Placental pericyte (primary cell): ENCODE measurements around a stretch of chr1.

GRCh38 chr1:202129780-202130121 is 7.0 kb downstream of the GPR37L1 start:
- CAGE, long polyA plus RNA: no peak

GRCh38 chr1:202137771-202138762 is 6.5 kb downstream of the ARL8A start:
- CAGE, long polyA plus RNA: no peak

DNA sequence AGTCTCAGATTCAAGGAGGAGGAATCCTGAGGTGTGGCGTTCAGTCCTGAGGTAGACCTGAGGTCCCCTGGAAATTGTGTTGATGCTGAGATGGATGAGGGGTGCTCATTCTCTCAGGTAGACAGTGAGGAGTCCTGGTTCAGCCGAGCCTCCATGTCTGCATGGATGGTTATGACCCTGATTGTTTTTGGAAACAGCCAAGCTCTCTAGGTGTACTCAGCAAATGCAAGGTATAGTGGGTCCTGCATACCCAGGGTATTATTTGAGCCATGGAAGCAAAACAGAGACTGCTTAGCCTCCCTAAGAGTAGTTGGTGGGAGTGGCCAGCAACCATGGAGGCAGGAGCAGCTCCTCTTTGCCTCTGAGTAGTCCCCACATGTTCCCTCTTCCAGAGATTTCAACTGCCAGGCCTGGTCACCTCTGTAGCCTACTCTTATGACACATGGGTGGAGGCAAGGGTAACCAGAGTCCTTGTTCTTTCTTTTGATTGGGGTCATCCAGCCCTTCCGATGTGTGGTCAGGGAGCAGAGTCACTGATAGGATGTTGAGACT is 3.0 kb upstream of the ARL8A start:
- CAGE, long polyA plus RNA: no peak

DNA sequence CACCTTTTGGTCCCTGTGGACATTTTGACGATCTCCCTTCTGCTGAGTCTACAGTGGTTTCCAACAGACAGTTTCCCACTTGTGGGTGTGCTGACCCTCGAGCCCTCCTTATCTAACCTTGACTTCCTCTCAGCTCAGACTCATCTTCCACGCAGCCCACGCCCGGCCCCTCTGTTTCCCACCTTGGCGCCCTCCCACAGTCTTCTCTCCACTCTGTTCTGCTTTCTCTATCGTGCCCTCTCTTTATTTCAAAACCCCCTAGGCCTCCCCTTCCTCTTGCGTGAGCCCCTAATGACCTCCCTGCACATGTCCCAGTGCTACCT is 6.1 kb upstream of the ARL8A start:
- CAGE, long polyA plus RNA: no peak

GRCh38 chr1:202161853-202162679 is 1.7 kb upstream of the PTPN7 start:
- CAGE, long polyA plus RNA: no peak

DNA sequence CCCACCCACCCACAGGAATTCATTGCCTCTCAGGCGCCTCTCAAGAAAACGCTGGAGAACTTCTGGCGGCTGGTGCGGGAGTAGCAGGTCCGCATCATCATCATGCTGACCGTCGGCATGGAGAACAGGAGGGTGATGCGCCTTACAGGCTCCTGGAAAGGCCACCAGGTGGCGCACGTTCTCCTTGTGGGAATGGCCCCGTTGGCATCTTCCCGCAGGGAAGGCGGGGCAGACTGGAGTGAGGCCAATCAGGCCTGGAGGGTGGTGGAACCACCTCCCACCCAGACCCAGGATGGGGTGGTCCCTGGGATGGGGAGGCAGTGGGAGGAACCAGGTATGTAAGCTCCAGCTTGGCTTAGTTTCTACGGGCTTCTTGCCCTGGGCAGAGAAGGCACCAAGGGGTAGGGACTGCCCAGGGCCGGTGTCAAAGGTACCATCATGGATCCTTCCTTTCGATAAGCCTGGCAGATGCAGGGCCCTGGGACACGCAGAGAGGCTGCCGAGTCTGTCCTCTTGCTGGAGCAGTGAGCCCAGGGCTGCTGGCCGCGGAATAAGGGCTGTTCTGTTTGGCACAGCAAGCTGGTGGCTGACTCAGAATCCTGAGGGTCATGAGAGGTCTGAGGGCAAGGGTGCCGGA is 8.8 kb upstream of the LGR6 start:
- CAGE, long polyA plus RNA: no peak

- CAGE, long polyA plus RNA: no peak
Observed at GRCh38 chr1:202471871-202472443, 123.5 kb downstream of the PPP1R12B start.

GRCh38 chr1:202509108-202509625 is 160.7 kb downstream of the PPP1R12B start:
- CAGE, long polyA plus RNA: no peak

DNA sequence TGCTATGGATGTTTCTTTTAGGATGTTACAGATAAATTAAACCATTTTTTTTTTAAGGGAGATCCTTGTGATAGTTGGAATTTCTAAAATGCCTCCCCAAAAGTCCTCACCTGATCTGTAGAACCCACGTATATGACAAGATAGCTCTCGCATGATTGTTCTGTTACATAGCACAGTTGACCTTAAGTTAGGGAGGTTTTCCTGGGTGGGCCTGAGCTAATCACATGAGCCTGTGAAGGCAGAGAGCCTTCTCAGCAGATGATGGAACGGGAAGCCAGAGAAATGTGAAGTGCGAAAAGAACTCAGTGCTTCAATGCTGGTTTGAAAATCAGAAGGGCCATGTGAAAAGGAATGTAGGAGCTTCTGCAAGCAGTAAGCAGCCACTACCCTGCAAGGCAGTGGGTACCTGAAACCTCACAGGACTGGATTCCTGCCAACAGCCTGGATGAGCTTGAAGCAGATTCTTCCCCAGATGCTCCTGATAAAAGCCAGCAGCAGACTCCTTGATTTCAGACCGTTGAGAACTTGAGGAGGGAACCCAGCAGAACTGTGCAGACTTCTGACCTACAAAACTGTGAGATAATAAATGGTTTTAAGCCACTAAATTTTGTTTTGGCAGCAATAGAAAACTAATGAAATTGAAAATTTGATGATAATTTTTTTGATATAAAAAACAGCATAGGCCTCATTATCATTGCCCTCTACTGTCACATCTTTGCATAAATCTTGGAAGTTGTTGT is 158.6 kb downstream of the SYT2 start:
- CAGE, long polyA plus RNA: no peak

DNA sequence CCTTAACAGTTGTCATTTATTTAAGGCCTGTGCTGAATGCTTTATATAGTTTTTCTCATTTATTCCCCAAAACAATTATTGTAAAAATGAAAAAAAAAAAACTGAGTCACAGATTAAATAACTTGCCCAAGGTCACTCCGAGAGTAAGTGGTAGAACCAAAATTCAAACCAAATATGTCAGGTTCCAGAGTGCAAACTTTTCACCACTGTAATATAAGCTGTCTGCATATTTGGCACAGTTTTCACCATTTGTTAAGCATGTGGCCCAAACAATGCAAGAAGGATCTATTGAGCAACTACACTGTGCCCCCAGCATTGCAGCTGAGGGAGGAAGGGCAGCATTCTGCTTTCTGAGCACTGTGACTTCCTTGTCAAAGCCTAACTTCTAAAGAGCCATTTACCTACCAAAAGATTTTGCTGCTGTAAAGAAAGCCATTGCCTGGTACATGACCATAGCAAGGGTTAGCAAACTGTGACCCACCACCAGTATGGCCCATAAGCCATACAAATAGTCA is 133.5 kb downstream of the SYT2 start:
- CAGE, long polyA plus RNA: no peak

DNA sequence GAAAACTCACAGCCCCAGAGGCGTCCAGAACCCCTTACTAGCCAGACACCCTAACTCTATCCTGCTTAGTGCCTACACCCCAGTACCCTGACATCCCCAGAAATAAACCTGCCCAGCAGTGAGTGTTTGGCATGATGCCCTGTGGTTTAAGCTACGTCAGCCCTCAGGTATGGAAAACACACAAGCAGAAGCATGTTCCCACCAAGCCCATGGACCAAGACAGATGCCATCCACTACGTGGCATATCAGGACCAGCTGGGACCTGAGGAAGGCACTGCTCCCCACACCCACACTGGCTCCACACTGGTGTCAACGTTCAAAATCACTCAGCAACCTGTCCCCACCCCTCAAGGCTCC is 116.4 kb downstream of the SYT2 start:
- CAGE, long polyA plus RNA: no peak

GRCh38 chr1:202805400-202806144 is 2.6 kb downstream of the KDM5B start:
- CAGE, long polyA plus RNA: no peak

GRCh38 chr1:202940835-202941881 is 14.1 kb upstream of the KLHL12 start:
- CAGE, long polyA plus RNA: no peak

DNA sequence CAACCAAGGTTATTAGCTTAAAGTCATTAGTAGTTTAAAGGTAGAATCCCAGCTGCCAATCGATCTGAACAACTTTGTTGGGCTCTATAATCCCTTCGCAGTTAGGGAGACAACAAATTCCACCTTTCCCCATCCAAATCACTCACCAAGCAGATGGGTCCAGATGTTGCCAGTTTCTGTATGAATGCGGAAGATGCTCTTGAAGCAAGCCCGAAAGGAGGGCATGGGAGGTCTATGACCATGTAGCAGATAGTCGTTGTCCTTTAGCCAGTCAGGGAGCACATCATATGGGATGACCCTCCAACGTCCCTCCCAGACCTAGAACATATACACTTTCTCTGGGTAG is 11.8 kb downstream of the ADIPOR1 start:
- CAGE, long polyA plus RNA: no peak

DNA sequence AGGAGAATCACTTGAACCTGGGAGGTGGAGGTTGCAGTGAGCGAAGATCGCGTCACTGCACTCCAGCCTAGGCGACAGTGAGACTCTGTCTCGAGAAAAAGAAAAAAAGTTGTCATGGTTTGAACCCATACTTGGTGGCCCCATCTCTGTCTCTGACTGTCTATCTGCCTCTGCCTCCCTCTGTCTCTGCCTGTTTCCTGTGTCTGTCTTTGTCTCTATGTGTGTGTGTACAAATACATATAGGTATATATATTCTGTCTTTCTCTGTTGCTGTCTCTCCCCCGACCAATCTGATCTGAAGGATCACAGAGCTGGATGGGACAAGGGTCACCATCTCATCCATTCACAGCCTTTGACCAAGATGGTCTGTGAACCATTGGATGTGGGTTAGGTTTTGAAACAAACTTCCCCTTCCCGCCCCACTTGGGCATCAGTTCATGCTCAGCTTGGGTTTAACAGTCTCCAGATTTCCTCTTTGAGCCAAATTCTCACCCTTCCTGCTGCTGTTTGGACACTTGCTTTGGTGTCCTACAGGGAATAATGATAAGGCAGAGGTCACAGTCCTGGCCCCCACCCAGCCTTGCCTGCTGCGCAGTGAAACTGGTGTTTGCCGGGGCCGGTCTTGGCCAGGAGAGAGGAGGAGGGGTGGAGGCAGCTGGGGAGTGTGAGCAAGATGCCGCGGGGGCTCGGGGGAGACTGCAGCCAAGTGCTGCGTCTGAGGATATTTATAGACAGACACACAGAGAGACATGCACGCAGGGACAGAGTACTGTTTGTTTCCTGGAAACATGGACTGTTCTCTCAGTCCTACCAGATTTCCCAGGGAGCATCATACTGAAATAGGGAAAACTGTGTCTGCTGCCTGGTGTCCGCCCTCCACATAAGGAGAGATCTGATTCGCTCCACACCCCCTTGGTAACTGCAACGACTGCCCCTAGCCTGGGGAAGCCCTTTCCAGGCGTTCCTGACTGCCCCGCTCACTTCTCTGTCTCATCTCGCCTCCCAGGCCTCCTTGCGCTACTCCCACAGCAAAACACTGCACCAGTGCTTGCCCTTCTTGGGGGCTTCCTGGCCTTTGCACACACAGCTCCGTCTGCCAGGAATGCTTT is 27.0 kb upstream of the BTG2 start:
- CAGE, long polyA plus RNA: no peak

DNA sequence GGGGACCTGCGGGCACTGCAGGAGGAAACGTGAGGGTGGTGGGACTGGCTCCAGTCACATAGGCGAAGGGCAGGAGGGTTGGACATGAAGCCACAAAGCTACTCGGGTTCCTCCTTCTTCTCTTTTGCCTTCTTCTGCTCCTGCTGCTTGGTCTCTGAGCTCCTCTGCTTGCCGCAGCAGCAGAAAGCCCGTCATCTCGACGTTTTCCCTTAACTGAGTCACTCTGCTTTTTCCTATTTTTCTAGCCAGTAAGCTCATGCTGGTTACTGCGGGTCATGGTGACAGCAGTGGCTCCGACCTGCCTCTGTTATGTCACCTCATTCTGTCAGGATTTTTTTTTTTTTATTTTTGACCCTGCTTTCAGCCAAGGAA is 2.5 kb upstream of the FMOD start:
- CAGE, long polyA plus RNA: no peak

GRCh38 chr1:203374013-203374598 is 23.2 kb upstream of the FMOD start:
- CAGE, long polyA plus RNA: no peak

DNA sequence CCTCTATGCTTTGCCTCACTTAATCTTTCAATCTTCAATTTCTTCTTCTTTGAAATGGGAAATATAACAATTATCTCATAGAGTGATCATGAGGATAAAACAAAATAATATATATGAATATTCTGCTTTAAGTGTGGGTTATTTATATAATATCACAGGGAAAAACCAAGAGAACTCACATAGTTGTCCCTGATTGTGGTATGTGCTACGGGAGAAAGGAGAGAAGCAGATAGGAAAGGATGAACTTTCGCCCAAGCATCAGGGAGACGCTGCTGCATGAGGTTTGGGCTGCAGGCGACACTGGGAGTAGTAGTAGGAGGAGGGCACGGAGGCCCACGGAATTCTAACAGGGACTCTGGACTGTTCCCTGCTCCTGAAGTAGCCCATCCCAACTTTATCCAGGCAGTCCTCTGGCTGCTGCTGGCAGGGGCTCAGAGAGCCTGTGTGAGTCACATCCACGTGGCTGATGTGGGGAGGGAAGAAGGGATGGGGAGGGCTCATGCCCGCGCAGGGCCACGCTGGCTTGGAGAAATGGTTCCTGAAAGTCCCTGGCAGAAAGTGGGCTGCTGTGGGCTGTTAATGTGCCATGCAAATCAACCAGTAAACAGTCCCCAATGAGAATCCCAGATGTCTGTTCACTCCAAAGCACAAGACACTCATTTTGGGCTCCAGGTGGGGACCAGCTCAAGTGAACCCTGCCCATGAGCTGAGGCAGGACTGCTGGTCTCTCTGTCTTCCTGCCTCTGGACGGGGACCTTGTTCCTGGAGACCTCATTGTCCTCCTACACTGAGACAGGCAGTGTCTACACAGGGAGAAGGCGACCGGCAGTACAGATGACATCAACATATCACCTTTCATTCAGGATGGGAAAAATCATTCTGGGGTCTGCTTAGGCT is 57.5 kb upstream of the FMOD start:
- CAGE, long polyA plus RNA: no peak

GRCh38 chr1:203426702-203427670 is 48.6 kb upstream of the PRELP start:
- CAGE, long polyA plus RNA: no peak

DNA sequence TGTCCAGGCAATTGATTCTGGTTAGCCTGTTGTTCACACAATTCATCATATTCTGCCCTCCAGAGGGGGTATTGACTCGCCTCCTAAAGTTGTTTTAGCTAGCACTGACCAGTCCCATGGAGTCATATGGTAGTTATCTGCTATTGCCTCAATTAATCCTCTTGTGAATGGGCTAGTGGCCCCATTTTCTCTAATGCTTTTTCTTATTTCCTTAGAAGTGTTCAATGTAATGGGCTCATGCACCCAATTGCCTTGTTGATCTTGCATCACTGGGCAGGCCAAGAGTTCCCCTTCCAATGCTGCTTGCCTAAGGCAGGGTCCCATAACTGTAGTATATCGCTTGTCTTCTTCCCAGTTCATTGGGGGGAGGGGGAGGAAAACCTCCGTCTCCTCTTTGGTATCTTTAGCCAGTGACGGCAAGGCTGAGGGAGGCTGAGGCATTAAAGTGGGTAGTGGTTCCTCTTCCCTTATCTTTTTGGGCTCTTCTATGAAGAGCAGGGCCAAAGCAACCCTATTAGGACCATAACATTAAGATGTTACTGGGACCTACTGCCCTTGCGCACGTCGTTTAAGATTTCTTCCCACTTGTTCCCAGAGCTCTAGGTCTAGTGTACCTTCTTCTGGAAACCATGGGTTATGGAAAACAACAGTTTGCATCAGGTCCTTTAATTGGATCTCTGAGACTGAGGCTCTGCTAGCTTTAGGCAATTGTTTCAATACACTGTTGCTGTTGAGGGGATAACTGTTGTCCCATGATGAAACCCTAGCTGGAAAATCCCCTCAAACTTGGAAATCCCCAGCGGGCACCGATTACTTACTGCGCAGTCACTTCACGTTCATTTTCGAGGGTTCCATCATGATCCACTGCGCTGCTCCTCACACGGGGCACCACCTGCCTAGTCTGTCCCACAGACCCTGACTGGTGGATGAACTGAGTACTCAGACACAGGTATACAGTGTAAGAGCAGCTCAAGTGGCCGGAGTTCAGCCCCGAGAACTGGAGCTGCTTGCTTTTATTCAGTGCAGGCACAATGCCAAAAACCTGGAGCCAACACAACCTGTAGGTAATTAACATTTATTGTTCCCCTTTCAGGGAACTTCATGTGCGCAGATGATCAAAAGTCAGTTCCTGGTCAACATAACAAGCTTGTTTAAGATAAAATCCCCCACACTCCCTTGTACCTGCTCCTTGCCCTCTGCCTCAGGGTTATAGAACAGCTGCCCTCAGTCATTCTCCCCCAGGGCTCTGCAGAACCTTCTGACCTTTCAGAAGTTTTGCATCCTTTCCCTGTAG is 46.9 kb upstream of the PRELP start:
- CAGE, long polyA plus RNA: no peak